ENCODE measurements around a stretch of chr10.

- PRO-cap, 8 experiments: peak in 5 of 8 experiments; most common plus-strand start chr10:131904965 (in 1); most common minus-strand start chr10:131904720 (in 2)
Observed at GRCh38 chr10:131904575-131905219, 3.9 kb downstream of the PPP2R2D start.

DNA sequence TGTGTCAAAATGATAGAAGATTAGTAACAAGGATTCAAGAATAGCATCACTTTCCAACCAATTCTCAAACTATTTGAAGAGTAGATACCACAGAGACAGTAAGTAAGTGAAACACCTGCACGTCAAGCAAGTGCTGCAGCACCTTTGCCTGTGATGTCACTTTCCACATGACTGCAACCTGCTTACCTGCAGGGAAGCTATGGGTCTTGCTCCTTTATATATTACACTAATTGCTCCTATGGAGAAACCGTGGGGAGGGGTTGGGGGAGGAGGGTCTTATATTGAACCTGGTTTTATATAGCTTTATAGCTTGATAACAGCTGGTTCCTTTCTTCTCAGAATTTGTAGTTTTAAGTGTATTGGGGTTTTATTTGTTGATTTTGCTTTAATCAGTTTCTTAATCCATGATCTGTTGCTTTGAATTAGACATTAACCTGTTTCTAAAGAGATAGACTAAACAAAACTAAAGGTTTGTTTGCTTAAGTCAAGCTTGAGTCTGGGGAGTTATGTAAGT lies 5.2 kb downstream of the PPP2R2D start:
- PRO-cap, 8 experiments: no peak in any of the 8 experiments

DNA sequence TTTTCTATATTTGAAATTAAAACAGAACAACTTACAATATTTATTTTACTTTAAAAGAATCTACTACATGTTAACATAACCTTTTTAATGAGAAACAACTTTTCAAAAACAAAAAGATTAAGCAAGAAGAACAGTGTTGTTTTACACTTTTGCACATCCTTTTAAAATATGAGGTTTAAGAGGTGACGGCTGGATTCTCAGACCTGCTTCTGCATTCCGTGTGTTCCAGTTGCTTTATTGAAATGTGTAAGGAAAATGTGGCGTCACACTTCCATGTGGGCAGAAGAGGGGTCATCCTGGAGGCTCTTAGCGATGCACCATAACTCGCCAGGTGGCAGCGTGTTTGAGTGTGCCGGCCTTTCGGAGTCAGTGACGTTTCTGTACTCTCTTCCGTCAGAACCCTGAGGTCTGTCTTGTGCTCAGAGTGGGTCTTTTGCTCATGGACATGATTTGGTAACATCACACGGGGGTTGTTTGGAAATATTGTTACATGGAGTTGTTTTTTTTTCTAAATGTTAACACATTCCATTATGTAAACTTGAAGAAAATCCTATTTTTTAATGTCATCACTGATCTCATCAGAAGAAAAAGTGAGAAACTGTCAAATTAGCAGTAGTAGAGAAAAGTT lies 9.1 kb downstream of the PPP2R2D start:
- PRO-cap, 8 experiments: peak in 5 of 8 experiments; most common plus-strand start position 182 of the sequence (in 5)

GRCh38 chr10:131956722-131957857 lies 24.6 kb downstream of the BNIP3 start:
- PRO-cap, 8 experiments: no peak in any of the 8 experiments

DNA sequence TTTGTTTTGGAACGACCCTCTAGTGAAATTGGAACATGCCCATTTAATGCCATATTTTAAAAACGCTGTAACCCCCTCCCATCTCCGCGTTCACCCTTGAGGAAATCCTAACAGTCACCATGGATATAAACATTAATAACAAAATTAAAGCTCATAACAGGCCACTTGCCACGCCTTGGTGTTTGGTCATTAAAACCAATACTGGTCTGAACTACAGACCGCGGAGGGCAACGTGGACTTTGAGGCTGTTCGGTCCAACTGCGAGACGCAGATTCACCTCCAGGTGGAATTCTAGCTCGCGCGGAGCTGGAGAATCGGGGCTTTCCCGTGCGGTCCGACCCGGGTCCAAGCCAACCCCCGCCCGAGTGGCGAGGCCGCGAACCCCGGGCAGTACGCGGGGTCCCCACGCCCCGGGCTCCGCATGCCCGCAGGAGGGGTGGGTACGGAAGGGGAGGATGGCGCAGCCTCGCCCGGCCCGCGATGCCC lies 504 bp downstream of the BNIP3 start:
- PRO-cap, 8 experiments: no peak in any of the 8 experiments

- PRO-cap, 8 experiments: no peak in any of the 8 experiments
Observed at GRCh38 chr10:132187740-132188706, 1.3 kb downstream of the DPYSL4 start.

DNA sequence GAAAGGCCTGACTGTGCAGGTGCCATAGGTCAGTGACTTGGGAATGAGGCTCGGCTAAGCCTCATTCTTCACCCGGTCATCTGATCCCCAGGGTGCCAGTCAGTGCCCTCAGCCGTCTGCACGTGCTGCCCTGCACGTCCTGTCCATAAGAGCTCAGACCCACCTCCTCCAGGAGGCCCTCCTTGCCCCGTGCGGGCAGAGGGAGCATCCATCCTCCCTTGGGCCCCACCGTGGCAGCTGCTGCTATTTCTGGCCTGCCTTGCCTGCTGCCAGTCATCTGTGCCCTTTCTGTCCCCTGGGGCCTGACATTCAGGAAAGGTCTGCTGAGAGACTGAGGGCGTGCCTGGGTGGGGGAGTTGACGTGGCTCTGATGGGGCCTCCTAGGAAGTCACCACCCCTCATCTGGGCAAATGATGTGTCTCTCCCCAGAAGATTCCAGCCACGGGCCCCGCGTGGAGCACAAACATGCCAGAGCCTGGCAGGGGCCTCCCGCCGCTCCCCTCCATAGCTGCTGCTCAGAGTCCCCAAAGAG lies 21.7 kb downstream of the DPYSL4 start:
- PRO-cap, 8 experiments: no peak in any of the 8 experiments

DNA sequence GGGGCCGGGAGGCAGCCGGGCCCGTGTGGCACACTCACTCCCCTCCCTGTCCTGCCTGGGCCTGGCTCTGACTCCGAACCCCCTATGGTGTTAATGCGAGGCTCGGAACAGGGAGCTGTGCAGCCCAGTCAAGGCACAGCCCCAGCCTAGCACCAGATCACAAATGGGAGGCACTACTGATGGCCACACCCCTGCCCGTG lies 36.9 kb downstream of the DPYSL4 start:
- PRO-cap, 8 experiments: no peak in any of the 8 experiments

GRCh38 chr10:132407061-132408247 lies 10.5 kb downstream of the PWWP2B start:
- PRO-cap, 8 experiments: peak in 2 of 8 experiments; most common plus-strand start chr10:132407739 (in 1); most common minus-strand start chr10:132408047 (in 1)

DNA sequence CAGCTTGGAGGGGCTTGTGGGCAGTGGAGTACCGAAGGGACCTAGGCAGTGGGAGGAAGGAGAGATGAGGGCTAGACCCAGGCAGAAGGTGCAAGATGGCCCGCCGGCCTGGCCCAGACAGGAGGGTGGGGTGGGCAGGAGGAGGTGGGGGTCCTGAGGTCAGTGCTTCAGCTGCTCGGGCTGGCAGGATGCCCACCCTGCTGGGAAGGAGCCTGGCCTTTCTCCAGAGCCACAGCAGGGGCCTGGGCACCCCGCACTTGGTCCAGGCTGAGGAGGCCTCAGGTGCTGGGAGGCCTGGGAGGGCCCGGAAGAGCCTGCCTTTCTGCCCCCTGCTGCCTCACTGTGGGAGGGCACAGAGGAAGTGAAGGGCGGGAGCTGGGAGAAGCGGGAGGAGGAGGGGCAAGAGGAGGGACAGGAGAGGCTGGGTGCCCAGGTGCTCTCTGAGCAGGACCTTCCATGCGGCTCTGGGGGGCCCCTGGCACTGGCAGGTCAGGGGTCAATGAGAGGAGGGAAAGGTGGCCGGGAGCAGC lies 49.7 kb downstream of the PWWP2B start:
- PRO-cap, 8 experiments: peak in 3 of 8 experiments; most common plus-strand start position 392 of the sequence (in 1); most common minus-strand start position 272 of the sequence (in 1)

DNA sequence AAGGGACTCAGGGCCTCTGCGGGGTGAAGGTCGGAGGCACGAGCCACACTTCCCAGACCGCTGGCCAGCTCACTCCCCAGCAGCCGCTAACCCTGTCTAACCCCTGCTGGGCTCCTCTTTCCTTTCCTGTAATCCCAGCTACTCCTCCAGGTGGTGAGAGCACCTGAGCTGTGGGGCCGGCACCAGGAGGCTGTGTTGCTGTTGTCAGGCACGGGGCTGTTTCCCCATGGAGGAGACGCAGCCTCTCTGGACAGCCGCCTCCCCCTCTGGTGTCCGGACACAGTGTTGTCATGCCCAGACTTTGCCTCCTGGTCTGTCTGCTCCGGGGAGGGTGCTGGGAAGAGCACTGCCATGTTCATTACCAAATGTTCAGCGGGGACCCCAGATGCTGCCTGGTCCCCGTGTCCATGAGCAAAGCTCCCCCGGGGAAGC lies 18.6 kb upstream of the INPP5A start:
- PRO-cap, 8 experiments: no peak in any of the 8 experiments

GRCh38 chr10:132519549-132520061 lies 18.0 kb upstream of the INPP5A start:
- PRO-cap, 8 experiments: no peak in any of the 8 experiments

- PRO-cap, 8 experiments: no peak in any of the 8 experiments
Observed at GRCh38 chr10:132713503-132714631, 72.1 kb downstream of the NKX6-2 start.

- PRO-cap, 8 experiments: no peak in any of the 8 experiments
Observed at GRCh38 chr10:132722936-132723560, 62.9 kb downstream of the NKX6-2 start.

DNA sequence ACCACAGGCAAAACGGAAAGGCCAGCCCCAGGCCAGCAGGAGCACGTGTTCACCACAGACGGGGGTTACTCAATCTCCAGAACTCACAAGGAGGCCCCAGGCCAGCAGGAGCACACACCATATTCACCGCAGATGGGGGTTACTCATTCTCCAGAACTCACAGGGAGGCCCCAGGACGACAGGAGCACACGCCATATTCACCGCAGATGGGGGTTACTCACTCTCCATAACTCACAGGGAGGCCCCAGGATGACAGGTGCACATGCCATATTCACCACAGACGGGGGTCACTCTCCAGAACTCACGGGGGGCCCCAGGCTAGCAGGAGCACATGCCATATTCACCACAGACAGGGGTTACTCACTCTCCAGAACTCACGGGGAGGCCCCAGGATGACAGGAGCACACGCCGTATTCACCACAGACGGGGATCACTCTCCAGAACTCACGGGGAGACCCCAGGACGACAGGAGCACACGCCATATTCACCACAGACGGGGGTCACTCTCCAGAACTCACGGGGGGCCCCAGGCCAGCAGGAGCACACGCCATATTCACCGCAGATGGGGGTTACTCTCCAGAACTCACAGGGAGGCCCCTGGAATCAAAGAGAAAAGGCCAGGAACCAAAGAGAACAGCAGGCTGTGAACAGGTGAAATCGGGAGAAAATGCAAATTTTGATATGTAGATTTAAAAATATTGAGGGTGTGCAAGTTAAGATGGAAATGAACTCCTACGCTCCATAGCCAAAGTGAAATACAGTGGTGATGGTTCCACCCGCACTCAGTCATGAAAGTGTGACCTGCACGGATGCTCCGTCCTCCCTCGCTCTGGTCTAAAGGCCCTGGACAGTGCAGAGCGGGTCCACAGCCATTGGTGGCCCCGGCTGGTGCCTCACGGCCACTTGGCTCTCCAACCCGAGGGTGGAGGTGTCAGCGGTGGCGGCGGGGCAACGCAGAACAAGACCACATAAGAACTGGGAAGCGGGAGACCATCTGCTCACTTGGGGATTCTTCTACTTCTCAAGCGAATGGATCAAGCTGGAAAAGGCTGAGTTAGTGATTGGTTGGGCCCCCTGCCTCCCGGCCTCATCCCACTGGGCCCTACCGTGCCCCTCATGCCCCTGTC lies 61.1 kb downstream of the NKX6-2 start:
- PRO-cap, 8 experiments: no peak in any of the 8 experiments

DNA sequence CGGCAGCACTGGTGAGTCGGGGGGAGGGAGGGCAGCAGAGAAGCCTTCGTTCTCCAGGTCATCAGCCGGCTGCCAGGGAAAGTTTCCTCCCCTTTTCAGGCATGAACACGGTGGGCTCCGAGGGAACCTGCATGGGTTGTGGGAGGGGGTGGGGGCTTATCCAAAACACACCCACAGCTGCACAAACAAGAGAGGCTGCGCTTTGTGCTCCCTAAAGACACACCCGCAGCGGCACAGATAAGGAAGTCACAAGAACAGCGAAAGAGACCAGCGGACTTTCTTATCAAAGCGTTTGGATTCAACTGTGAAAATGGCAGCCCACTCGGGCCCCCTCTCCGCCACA lies 62.4 kb upstream of the NKX6-2 start:
- PRO-cap, 8 experiments: no peak in any of the 8 experiments

GRCh38 chr10:132961066-132961568 lies 18.7 kb upstream of the CFAP46 start:
- PRO-cap, 8 experiments: no peak in any of the 8 experiments

- PRO-cap, 8 experiments: no peak in any of the 8 experiments
Observed at GRCh38 chr10:133219746-133220220, 10.2 kb upstream of the UTF1 start.

- PRO-cap, 8 experiments: peak in 8 of 8 experiments; most common plus-strand start chr10:133235634 (in 4); most common minus-strand start chr10:133235393 (in 8)
Observed at GRCh38 chr10:133235234-133235842, 2.3 kb upstream of the VENTX start.

DNA sequence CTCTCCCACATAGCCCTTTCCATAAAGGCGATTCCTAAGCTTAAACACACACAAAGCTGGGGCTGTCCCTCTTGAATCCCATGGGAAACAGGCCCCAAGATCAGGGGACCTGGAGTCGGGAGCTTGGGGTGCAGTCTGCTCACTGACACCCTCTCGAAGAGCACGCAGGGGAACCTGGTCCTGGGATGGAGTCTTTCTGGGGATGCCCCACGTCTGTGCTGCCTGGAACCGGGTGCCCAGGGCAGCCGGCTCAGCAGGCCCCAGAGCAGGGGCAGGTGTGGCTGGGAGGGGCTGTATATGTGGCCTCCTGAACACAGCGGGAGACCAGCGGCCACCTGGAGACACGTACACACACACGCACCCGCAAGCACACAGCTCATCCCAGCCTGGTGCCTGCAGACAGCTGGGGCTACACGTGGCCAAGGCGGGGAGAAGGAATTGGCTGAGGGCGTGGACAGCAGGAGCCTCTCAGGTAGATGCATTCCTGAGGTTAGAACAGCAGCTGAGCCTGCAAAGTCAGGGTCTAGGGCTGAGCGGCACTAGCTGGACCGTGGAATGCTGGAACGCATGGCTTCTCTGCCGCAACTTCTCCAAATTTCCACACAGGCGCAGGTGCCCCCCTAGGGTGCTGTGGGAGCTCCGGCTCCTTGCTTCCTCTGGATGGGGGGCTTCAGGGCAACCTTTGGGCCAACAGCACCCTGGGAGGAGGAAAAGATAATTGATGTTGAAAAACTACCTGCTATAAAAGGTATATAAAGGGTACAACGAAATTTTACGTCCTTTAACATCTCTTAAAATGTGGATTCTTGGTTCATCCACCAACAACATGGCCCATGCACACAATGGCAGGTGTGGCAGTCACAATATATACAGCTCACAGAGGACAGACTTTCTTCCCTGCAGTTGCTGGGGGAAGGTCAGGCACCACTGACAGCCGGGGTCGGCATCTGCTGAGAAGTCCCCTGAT lies 13.8 kb downstream of the ADAM8 start:
- PRO-cap, 8 experiments: peak in 1 of 8 experiments; most common minus-strand start position 908 of the sequence (in 1)